Thoracic aorta endothelial cell (primary cell): ENCODE measurements around a stretch of chr9.

- CAGE, long polyA plus RNA: no peak
Observed at GRCh38 chr9:111932682-111933360, 36.2 kb downstream of the UGCG start.

- CAGE, long polyA plus RNA: no peak
Observed at GRCh38 chr9:111945281-111945654, 48.7 kb downstream of the UGCG start.

- CAGE, long polyA plus RNA: no peak
Observed at GRCh38 chr9:112032069-112032477, 135.5 kb downstream of the UGCG start.

DNA sequence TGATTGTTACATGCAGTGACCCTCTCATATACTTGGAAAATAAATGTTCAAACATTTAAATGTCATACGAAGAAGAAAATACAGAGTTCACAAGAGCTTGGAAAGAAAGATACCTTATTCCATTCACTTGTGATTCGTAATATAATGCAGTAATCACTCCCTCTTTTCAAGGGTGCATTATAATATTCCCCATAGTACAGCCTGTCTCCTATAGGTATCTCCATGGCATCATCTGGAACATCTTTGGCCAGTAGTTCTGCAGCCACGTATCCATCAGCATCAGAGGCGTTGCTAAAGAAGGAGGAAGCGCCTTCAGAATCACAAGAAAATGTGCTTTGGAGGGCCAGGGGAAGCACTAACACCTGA lies 116.8 kb downstream of the SUSD1 start:
- CAGE, long polyA plus RNA: no peak

DNA sequence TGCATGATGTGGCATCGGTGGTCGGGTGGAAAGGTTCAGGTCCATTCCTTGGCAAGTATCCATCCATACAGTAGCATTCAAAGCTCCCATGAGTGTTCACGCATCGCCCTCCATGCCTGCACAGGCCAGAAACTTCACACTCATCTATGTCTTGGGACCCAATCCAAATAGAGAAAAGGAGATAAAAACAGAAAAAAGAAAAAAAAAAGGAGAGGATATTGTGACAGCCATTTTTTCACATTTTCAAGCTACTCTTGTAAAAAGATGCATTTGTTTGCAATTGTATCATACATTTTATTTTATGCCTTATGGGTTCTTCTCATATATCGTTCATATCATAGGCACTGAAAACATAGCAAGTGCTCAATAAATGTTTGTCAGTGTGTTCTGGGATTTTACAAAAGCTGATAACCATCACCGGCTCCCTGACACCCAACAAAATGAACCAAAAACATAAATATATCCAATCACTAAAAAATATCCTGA lies 31.6 kb downstream of the SUSD1 start:
- CAGE, long polyA plus RNA: no peak

DNA sequence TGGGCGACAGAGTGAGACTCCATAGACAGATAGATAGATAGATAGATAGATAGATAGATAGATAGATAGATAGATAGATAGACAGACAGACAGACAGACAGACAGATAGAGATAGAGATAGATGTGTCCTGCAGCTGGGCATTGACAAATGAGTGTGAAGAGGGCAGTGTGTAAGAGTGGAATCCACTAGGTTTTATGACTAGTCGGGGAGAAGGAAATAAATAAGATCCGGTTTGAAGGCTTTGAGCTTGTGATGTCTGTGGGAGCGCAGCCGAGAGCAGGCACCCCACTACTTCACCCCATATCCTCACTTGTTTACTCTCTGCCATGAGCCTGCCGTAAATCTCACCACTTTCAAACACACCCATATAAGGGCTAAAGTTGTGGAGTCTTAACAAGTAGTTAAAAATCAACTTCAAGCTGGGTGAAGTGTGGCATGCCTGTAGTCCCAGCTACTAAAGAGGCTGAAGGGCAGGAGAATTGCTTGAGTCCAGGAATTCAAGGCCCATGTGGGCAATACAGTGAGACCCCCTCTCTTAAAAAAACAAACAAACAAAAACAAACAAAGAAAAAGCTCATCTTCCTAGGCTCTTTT lies 1.5 kb upstream of the SUSD1 start:
- CAGE, long polyA plus RNA: no peak

DNA sequence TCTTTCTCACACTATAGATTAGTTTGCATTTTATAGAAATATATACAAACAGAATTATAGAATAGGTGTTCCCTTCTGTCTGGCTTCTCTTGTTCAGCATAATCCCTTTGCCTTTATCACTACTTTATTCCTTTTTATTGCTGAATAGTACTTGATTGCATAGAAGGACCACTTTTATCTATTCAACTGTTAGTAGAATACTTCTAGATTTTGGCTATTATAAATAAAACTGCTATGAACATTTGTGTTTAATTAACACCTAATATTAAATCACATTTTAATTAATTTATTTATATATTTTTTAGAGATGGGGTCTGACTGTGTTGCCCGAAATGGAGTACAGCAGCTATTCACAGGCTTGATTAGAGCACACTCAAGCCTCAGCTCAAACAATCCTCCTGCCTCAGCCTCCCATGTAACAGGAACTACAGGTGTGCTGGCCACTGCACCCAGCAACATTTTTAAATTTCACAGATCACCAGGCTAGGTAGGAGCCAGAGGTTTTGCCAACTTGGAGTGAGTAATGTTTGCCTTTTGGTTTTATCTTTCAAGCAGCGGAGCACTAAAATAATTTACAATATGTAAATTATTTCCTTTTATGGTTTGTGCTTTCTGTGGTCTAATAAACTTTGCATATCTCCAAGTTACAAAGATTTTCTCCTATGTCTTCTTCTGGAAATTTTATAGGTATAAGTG lies 66.9 kb upstream of the SUSD1 start:
- CAGE, long polyA plus RNA: no peak

- CAGE, long polyA plus RNA: no peak
Observed at GRCh38 chr9:112531636-112532138, 45.1 kb downstream of the KIAA1958 start.

DNA sequence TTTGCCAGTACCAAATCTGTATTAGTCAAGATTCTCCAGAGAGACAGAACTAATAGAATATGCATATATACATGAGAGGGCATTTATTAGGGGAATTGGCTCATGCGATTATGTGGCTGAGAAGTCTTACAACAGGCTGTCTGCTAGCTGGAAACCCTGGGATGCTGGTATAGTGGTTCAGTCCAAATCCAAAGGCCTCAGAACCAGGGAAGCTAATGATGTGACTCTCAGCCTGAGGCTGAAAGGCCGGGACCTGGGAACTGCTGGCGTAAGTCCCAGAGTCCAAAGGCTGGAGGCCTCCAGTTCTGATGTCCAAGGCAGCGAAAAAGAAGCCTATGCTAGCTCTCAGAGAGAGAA lies 84.0 kb downstream of the KIAA1958 start:
- CAGE, long polyA plus RNA: no peak

DNA sequence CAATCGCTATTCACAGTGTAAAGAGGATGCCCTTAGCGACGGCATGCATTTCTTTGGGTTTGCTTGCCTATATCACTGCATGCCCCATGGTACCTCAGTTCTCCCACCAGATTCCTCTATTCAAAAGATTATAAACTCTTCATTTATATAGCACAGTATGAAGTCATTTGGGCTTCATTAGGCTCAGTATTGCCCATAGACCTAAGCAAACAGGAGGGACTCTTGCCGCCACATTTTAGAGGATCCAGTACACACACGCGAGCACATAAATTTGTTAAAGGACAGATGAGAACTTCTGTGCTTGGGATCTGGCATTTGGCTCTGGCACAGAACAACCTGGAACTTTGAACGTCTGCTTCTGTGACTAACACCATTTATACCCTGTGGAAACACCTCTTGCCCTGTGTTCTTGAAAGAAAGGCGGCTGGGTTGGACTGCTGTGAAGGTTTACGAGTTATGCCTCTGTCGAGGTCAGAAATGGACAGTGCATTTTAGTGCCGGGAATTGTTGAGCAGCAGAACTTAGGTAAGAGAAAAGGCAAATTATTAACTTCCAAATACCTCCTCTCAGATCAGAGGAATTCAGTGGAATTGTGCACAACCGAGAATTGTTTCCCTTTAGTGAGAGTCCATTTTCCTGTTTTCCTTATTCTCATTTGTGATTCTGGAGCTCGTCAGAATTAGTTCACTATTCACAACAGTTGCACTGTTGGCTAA lies 14.0 kb upstream of the INIP start:
- CAGE, long polyA plus RNA: no peak

- CAGE, long polyA plus RNA: no peak
Observed at GRCh38 chr9:112868967-112869824, 21.5 kb downstream of the SLC46A2 start.

GRCh38 chr9:113151368-113151768 lies 561 bp downstream of the SLC31A2 start:
- CAGE, long polyA plus RNA: no peak

- CAGE, long polyA plus RNA: no peak
Observed at GRCh38 chr9:113354106-113354368, 4.7 kb downstream of the BSPRY start.

DNA sequence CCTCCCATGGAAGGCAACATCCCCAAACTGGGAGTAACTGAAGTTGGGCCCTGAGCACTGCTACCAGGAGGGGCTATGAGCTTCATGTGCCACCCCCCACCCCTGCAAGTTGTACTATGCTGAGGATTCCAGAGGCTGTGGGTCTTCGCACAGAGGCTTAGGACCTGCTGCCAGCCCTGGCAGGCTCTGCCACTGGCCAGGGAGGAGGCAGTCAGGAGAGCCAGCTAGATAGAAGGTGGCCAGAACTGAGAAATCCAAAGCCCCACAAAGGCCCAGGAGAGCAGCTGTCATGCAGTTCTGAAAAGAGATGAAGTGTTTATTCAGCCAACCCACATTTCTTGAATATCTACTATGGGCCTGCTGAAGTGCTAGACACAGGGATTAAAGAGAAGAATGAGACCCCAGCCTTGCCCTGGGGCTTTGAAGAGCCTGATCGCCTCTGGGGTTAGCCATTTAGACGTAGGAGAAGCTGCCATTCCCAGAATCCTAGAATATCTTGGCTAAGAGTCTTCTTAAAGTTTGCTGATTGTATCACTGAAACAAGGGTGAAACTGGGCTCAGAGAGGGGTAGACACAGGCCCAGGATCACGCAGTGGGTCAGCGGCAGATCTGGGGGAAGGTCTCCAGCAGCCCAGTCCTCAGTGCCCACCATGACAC lies 1.3 kb downstream of the ALAD start:
- CAGE, long polyA plus RNA: no peak

DNA sequence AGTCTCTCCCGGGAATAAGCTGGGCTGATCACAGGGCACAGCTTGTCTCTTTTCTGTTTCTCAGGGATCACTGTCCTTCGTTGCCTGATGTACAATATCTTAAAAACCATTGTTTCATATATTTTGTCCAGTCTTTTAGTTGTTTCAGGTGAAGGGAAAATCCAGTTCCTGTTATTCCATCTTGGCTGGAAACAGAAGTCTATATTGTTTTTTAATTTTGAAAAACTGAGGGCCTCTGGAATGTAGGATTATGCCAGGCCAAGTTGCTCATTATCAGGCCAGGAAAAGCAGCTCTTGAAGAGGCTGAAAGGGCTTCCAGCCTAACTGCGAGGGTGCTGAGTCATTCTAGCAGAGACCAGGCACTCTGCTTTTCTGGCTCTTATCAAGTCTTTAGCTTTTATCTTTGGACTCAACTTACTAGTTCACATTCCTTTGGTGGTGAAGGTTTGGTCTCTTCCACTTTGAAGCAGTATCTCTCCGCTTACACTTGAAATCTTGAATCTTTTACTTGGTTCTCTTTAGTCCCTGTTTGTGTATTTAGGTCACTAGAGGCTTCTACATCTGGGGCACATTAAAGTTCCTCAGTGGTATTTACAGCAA lies 8.3 kb upstream of the RGS3 start:
- CAGE, long polyA plus RNA: no peak

DNA sequence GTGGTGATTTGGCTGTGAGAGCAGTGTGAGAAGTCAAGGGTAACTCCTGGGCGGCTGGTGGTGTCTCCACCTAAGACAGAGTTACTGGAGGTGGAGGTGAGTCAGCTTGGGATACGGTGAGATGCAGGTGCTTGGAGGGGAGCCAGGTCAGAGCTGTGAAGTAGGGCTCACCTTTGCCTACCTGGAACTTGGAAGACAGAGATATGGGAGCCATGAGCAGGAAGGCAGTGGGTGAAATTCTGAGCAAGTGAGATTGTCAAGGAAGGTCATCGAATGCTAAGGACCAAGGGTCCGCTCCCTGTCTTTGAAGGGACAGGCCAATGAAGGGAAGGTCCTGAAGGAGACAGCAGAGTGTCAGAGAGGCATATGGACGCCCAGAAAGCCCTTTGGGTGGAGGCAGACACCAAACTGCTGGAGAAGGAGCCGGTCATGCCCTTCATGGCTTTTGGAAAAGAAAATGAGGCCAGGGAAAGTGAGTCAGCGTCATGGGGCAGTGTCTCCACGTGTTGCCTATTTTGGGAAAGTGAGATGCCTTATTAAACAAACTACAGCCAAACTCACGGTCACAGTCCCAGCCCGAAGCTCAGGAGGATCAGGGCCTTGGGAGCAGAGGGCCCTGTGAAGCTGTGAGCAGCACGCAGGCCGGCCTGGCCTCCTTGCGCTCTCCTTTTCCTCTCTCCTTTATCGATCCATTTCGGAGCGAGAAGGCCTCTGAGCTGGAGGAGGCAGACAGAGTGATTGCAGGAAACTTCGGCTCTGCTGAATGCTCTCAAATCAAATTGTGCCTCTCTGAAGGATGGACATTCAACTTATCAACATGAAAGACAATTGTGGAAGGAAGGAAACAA lies 24.9 kb downstream of the RGS3 start:
- CAGE, long polyA plus RNA: no peak

DNA sequence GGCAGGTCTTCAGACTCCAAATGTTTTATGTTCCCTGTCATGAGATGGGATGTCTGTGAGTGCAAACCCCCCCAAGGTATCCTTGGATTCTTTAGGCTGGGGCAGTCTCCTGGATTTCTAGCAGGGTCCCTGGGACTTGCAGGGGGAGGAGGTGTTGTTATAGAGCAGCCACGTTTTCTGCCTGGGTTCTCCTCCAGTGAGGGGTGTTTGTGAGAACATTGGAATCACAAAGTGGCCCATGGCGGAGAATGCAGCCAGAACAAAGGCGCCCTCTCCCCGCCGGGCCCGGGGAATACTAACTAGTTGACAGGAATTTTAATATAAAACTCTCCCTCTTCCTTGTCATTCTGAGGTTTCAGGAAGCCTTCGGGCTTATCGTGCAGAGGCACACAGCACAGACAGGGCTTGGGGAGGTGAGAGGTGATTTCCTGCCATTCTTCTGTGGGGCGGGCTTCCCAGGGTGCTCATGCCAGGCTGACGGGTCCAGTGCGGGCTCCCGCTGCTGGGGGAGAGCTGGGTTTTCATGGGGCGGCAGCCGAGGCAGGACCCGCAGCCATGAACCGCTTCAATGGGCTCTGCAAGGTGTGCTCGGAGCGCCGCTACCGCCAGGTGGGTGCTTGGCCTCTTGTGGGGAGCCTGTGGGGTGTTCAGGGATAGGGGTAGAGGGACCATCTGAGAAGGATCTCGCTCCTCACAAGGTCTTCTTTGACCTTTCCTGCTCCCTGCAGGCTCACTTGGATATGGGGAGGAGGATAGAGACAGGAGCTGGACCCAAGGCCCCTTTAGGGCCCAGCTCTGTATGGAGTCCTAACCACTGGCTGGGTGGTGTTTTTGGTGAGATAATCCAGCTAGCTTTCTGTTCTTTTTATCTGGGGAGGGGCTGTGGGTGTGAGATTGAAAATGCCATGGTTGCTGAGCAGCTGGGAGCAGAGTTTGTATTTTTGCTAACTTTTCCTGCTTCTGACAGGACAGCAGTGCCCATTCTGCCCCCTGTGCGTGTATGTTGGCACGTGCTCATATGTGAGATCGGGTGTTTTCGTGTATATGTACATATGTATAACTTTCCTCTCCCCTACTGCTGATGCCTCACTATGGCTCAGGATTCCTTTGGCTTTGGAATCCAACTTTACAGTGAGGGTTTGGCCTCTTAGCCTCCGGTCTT lies 37.9 kb downstream of the RGS3 start:
- CAGE, long polyA plus RNA: no peak

GRCh38 chr9:113518111-113518544 lies 54.6 kb downstream of the RGS3 start:
- CAGE, long polyA plus RNA: no peak

DNA sequence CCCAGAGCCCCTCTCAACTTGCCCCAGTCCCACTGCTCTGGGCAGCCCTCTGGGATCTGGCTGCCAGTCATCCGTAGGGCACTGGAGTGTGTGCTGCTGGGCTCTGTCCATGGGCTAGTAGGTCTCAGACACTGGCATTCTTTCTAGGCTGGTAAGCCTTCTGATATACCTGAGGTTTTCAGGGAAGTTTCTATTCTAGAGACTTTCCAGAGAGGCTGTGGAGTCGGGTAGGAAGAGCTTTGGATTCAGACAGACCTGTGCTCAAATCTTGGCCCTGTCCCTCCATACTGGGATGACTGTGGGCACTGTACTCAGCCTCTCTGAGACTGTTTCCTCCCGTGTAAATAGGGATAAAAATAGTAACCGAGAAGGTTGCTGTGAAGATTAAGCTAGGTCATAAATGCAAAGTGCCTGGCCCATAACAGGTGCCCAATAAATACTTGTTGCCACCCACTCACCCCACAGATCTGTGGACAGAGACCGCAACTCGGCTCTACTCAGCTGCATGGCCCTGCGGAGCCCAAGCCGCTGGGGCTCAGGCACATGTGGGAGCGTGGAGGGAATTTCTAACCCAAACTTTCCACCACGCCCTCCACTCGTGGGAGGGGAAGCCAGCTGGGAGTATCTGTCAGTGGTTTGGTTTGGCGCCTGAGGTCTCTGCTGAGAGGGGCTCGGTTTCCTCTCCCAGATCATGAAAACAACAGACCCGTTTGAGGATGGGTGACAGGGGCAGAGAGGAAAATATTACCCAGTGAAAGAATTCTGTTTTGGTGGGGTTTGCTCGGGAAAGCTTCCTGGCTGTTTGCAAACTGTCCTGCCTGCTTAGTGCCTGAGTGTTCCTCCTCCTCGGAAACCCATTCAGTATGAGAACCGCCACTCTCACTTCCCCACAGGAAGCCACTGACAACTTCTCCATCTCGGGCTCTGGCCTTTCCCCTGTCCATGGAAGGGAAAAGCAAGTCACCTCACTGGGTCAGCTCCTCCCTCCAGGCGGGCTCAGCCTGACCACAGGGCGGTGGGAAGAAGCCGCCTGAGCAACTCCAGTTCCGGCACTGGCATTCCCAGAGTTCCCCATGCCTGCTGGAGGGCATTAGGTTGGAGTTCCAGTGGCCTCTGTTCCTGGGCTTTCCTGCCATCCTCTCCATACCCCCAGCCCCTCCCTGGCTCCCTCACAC lies 59.9 kb downstream of the RGS3 start:
- CAGE, long polyA plus RNA: no peak

- CAGE, long polyA plus RNA: no peak
Observed at GRCh38 chr9:113527960-113528577, 64.5 kb downstream of the RGS3 start.